ENCODE measurements around the gene PPT1.

GRCh38 chr1:39504530-39504880 is 13.1 kb downstream of the BMP8A start:
- PRO-cap: no peak

- PRO-cap: no peak
These were observed 7.9 kb downstream of the PABPC4 start for GRCh38 chr1:39568585-39569273.

DNA sequence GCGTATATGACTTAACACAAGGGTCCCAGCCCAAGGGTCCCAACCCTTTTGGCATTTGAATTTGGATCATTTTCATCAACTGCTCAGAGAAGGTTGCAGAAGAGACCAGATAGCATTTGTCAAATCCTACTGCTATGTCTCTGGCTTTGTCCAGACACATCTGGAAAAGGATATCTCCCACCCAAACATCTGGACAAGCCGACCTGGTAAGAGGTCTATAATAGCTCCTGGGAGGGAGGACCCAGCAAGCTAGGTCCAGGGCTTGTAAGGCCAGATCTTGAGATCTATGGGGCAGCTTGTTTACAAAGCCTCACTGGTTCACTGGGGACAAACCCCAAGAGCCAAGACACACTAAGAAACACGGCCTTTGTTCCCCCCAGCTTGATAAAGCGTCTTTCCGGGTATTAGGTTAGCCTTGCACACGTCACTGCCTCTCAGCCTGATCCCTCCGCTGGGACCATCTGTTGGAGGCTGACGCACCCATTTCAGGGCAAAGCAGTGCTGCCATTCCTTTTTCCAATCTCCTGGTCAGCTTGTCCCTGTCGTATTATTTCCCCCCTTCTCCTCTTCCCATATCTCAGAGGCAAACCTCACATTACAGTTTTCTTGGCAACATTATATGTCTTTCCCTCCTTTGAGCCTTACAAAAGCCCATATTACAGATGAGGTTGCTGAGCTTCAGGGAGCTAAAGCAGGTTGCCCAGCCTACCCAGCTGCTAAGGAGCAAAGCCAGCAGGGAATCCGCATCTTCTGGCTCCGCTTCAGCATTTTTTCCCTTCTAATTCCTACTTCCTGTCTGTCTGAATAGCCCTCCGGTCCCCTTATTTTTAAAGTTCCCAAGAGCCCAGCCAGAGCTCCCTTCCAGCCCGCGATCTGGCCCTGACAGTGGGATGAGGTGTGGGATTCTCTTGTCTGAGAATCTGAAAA is 4.2 kb downstream of the HEYL start:
- PRO-cap: no peak

DNA sequence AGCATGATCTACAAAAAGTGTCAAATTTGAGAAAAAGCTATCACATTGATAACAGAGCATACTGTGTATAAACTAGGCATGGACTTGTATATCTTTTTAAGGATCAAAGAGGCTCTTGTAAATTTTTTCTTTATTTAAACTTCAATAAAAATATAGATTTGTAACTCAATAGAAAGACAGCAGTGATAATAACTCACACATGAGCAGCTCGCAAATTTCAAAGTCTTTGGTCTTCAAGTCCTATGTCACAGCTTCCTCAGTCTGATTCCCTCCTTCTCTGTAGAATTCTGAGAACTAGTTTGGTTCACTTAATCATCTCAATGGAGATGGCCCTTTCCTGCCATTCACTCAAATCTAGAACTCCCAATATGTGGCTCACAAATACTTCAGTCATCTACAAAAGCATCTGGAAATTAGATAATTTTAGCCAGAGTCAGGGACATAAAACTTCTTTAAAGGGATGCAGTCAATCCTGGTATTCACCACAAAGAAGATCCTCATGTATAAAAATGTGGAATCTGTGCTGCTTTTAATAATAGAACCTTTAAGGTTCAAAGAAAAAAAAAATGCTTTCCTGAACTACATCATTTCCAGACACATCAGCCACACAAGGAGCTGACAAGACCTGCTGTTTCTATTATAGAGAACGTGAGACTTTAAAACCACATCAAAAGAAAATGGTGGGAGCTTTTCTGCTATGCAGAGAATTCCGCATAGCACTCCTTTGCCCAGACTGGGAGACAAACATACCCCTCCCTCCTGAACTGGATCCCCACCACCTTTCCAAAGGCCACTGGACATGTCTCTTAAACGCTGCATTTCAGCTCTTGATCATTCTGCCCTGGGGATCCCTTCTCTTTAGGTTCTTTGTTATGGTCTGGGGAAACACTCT is 42.1 kb downstream of the TRIT1 start:
- PRO-cap: no peak

GRCh38 chr1:39898268-39899563 is 3.0 kb downstream of the MYCL start:
- PRO-cap: bidirectional peak, plus-strand start at chr1:39899233, minus-strand start at chr1:39899086

DNA sequence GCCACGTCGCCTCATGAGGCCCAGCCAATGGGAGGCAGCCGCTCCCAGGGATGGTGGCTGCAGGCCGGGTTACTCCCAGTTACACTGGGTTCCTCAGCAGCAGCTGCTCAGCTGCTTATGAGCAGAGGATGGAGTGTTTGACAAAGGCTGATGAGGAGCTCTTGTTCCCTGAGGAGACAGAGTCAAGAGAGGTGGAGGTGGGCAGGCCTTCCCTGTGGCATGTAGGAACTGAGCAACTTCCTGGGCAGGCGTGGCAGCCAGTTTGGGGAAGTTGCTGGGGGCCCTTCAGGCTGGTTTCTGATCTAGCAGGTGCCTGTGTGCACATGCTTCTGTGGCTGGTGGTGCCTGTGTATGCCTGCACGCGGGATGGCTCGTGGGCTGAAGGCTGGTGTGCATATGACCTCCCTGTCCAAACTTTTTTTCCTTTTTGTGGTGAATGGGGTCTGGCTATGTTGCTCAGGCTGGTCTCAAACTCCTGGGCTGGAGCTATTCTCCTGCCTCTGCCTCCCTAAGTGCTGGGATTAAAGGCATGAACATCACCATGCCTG is 5.7 kb downstream of the MFSD2A start:
- PRO-cap: no peak

DNA sequence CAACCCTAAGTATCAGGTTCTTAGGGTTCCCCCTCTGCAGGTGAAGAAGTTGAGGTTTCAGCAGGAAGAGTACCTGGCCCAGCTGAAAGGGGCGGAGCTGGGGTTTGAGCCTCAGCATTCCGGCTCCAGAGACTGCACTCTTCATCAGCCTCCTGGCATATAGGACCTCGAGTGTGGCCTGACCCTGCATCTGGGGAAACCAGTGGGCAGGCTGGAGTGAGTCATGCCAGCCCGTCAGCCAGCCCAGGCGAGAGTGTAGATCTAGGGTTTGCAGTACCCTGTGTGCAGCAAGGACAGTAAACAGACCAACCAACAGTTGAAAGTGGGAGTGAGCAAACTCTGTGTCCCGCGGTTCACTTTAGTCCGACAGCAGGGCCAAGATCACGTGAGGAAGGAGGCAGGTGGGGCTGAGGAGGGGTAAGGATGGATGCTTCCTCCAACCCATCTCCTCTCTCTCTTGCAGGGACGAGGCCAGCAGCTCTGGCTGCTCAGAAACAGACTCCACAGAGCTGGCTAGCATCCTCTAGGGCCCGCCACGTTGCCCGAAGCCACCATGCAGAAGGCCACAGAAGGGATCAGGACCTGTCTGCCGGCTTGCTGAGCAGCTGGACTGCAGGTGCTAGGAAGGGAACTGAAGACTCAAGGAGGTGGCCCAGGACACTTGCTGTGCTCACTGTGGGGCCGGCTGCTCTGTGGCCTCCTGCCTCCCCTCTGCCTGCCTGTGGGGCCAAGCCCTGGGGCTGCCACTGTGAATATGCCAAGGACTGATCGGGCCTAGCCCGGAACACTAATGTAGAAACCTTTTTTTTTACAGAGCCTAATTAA is 14.3 kb downstream of the MFSD2A start:
- PRO-cap: no peak

DNA sequence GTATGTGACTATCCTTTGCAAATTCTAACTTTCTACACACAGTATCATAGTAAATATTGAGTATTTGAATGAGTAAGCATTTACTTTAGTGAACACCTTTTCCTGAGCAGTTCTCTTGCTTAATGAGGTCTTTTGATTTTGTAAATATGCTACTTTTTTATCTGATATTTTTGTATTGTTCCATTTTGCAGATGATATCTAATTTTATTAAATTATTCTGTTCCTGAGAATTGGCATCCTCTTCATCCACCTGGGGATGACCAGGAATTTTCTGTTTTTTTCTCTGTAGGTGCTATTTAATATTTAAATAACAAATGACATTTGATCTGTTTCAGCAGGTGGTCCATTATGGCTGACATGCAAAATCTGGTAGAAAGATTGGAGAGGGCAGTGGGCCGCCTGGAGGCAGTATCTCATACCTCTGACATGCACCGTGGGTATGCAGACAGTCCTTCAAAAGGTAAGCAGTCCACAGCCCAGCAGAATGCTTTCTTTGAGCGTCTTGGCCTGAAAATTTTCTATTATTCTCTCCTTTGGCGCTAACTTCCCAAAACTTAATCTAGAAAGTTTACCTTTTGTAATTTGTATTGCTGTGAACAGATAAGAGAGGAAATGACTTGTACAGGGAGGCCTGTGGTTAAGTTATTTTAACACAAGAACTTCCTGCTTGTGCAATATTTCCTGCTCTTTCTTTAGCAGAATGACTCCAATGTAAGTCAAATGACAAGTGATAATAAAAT is 18.6 kb downstream of the CAP1 start:
- PRO-cap: unidirectional peak, plus-strand start at position 456 of the sequence

DNA sequence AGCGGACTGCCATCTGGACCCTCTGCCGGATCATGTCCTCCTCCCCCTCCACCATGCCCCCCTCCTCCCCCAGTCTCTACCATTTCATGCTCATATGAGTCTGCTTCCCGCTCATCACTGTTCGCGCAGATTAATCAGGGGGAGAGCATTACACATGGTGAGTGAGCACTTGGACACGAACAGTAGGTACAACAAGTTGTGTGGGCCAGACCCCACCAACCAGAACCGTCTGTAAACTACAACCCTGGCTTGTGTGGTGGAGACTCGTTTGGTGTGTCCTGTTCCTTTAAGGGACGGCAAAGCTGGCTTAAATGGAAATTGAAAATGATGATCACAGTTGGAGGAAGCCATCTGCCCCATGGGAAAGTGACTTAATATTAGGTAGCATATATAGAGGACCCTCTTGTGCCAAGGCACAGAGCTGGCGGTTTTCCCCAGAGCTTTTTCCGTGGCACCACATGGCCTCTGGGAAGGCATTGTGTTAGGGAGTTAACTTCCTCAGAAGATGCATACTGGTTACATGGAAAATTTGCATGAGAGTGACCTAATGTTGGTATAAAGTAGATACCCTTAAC is 27.1 kb downstream of the CAP1 start:
- PRO-cap: no peak

DNA sequence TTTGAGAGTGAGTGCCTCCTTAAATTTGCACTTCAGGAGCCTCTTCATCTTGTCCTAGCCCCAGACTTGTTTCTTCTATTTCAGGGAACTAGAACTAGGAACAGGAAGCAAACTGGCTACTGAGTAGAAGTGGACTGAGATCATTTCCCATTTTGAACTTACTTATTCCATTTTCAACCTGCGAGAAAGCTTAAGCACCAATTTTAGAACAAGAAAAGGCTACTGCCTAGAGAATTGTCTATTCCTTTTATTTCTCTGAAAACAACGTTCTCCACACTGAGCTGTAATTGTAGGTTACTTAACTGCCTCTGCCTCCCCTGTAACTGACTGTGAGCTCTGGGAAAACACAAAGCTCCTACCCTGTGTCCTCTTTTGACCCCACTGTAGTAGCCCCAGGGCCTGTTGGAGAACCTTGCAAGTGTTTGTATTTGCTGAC is 2.5 kb downstream of the PPT1 start:
- PRO-cap: no peak

GRCh38 chr1:40096471-40097528 is at the start of gene PPT1:
TSS of gene PPT1 (minus strand) at chr1:40097252.
- PRO-cap: bidirectional peak, plus-strand start at chr1:40097323, minus-strand start at chr1:40097247; unidirectional peak, minus-strand start at chr1:40097455

DNA sequence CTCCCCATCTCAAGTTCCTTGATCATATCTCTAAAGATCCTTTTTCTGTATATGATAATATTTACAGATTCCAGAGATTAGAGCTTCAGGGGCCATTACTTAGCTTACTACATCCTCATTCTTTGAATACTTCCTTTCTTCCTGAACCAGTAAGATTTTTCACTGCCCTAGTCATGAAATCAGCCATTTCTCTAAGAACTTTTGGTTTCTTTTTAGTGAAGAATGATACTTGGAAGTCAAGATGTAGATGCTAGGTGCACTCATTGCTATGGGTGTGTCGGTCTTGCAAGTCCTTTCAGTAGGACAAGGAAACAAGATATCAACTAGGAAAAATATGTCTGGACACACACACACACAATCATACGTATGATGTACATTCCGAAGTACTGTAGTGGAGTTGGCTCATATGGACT is 20.8 kb upstream of the RLF start:
- PRO-cap: no peak

- PRO-cap: bidirectional peak, plus-strand start at chr1:40316248, minus-strand start at chr1:40316152
These were observed 1.1 kb downstream of the COL9A2 start for GRCh38 chr1:40315960-40316467.

DNA sequence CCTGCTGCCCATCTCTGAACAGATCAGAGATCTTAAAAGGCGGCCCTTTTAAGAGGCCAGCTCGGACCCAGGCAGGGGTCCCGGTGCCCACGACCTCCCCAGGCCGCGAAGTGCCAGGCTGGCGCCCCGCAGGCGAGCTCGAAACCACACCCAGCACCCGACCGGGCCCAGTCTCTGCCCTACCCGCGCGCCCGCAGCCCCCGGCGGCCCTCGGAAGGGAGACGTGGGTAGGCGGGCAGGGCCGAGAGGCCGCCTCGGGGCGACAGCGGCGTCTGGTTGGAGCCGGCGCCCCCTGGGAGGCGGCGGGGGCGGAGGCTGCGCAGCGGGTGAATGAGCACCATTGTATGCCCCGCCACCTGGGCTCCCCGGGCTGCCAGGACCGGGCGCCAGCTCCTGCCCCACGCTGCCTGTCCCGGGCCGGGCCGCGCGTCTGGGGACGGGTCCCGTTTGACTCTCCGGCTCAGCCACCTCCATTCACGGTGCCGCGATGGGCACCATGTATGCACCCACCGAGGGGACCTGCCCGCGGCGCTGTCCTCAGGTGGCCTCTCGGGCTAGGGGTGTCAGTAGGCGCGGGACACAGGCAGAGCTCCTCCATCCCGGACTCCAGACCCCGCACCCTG is 507 bp downstream of the COL9A2 start:
- PRO-cap: bidirectional peak, plus-strand start at position 355 of the sequence, minus-strand start at position 267 of the sequence

DNA sequence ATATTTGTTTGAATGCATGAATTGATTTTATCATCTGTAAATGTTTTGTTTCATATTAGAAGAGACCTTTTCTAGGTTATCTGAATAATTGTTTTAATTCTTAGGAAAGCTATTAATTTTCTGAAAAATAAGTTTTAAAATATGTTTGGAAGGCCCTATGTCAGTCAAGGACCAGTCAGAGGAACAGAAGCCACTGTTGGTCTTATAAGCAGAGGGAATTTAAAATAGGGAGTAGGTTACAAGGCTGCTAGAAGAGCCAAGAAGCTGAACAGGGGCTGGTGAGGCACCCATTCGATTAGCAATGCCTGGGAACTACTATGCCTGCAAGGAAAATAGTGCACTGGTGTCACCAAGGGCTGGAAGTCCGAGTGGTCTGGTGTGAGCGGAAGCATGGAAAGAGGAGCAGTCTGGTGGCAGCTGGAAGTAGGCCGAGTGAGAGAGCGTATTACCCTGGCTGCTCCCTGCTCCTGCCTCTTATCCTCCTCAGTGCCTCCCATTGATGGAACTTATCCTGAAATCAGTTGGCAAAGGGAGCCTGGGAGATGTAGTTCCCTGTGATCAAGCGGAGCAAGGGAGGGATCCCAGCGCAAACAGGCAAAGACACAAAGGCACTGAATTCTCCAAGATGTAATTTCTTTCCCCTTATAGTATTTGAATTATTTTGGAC is 9.5 kb downstream of the SMAP2 start:
- PRO-cap: bidirectional peak, plus-strand start at position 361 of the sequence, minus-strand start at position 370 of the sequence; bidirectional peak, plus-strand start at position 565 of the sequence, minus-strand start at position 447 of the sequence

DNA sequence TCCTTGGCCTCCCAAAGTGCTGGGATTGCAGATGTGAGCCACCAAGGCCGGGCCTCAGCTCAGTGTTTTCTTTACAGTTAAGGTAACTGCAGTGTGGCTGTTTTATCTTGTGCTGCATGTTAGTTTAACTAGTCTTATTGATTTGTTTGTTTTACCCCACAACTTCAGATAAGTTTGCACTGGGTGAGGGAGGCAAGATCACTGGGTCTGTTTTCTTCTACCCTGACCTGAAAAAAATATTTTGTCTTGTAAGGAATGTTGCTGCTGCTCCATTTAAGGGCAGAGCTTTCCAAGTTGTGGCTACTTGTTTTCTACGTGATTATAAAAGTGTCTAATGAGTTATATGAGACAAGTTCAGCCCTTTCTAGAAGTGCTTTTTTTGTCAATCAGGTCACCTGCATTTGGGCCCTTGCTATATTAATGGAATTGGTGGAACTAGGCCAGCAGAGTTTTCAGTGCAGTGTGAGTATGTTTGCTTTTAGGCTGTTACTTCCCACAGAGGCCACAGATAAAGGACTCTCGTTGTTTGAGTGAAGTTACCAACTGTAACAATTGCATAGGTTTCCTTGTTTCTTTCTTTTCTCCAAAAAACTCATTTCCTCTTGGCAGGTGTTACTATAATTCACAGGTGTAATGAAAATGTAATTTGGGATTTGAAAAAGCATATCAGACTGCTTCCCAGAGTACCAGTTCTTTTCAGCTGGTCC is 10.8 kb downstream of the SMAP2 start:
- PRO-cap: no peak

GRCh38 chr1:40423604-40424787 is 26.3 kb upstream of the ZFP69B start:
- PRO-cap: no peak

- PRO-cap: no peak
These were observed 1.1 kb downstream of the KCNQ4 start for GRCh38 chr1:40784614-40785255.

DNA sequence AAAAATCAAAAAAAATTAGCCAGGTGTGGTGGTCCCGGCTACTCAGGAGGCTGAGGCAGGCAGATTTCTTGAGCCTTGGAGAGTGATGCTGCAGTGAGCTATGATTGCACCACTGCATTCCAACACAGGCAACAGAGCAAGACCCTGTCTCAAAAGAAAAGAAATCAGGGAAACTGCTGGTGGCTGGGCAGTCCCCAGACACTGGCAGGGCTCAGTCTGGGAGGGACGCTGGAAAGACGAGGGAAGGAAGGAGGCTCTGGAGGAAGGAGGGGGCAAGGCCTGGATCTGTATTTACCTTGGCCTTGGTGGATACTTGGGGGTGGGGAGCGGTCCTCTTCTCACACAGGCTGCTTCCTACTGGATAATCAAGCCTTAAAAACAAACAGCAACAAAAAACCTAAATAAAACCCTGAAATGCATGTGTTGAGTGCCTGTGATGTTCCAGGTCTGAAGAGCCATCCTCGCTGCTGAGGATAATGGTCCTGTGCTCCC is 24.4 kb downstream of the KCNQ4 start:
- PRO-cap: no peak

DNA sequence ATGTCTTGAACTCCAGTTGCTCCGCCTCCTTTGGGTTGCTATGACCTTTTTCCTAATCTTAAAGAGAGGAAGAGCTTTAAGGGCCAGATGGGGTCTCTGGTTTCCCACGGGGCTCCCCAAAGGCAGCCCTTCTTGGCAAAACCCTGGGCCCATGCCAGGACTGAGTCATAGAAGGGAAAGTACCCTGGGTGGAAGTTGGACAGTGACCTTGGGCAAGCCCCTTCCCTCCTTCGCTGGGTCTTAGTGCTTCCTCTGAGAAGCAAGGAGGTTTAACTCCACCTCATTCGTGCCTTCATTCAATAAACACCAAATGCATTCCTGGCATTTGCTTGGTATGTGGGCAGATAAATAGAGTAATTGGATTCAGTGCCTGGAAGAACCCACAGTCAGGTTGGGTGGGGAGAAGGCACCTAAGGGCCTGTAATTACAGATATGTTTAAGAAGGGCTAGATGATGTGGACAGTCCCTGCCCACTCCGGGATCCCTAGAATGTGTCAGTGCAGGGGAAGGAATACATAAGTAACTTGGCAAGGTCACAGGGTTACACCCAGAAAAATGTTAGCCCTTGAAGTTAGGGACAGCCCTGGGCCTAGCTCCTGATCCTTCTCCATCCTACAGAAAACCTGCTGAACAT is 36.3 kb upstream of the CITED4 start:
- PRO-cap: no peak